ENCODE measurements around the genes ZNF341, MAP1LC3A and ACSS2.

DNA sequence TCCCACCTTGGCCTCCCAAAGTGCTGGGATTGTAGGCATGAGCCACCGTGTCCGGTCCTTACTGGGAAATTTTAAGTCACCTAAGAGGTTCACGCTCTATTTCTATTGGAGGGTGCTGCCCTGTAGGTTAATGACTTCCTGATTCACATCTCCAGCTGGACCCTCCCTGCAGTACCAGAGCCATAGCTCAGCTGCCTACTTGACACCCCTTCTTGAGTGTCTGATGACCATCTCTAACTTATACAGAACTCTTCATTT lies 741 bp upstream of the CDK5RAP1 start:
- PRO-cap: no peak

- PRO-cap: no peak
Observed at GRCh38 chr20:33409062-33409550, 7.8 kb upstream of the CDK5RAP1 start.

GRCh38 chr20:33554753-33555601 lies 65.1 kb downstream of the CBFA2T2 start:
- PRO-cap: no peak

DNA sequence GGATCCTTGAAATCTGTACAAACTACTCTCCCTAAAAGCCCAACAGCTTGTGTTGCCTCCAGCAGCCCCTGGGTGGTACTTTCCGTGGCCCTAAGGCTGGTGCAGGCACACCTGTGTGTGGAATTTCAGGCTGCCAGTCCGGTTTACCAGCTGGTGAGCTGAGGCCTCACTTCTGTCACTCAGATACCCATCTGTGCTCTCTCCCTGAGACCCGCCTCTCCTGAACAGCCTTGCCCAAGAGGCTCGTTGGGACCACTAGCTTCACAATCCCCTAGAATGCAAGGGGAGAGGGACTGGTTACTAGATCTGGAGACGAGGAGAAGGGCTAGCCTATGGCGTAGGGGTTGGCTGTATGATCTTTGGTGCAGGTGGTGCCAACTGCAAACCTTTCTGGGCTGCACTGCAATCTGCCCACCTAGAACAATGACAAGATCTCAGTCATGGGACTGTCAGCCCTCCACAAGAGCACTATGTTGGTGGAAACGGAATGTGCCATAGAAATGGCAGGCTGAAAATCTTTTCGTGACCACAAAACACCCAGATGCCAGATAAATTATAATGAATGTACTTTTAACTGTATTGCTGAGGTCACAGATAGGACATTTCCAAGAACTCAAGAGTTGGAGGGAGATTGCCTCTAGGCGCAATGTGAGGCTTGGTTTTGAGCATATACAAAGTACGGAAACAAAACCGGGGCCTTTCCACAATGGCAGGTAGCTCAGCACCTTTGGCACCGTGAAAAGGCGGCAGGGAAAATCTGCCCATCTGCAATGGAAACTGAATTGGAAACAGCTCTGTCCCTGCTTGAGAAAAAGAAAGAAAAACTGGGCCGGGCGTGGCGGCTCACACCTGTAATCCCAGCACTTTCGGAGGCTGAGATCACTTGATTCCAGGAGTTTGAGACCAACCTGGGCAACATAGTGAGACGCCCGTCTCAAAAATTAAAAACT lies 10.8 kb upstream of the C20orf144 start:
- PRO-cap: no peak

DNA sequence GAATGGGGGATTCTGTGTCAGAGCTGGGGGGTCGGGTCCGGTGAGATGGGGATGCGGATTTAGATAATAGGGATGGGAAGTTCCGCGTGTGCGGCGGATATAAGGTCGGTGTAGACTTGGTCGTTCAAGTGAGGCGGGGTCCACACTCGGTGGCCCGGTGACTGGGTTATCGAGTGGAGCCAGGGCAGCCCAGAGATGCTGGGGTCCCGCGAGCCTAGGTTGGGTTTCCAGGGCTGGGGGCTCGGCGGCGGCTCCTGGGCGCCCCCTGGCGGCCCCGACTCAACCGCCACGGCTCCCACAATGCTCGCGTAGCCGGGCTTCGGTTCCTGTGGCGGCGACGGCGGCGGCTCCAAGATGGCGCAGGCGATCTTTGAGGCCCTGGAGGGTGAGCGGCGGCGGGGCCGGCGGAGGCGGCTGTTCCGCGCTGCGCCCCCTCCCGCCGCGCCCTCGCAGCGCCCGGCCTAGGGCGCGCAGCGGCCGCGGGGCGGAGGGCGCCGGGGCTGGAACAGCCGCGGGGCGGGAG lies at the start of gene ZNF341:
Gene ZNF341 (plus strand): TSS at position 329 of the 523 bp plus-strand sequence.
- PRO-cap: bidirectional peak, plus-strand start at position 329 of the sequence, minus-strand start at position 372 of the sequence

GRCh38 chr20:33848227-33848712 lies 37.1 kb downstream of the CHMP4B start:
- PRO-cap: no peak

DNA sequence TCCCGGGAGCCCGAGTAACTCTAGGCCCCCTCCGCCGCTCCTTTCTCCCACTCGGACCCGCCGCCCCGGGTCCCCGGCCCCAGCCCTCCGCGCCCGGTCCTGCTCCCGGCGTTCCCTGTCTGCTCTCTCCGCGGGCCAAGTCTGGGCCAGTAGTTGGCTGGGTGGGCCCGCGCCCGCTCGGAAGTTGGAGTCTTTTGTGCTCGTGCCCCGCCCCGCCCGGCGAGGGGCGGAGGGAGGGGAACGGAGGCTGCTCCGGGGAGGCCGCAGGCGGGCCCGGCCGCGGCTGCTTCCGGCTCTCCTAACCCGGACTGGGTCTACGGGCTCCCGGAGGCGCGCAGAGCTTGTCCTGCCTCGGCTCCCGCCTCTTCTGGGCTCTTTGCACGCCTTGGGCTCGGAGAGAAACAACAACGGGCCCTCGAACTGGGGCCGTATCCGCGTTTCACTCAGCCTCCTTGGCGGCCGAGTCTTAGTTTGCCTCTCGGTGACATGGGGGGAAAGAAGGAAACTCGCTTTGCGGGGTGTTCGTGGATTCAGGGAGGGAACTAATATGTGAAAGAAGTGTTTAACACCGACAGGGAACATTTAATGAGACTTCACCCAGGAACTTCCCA lies 654 bp downstream of the RALY start:
- PRO-cap: bidirectional peak, plus-strand start at position 379 of the sequence, minus-strand start at position 151 of the sequence

DNA sequence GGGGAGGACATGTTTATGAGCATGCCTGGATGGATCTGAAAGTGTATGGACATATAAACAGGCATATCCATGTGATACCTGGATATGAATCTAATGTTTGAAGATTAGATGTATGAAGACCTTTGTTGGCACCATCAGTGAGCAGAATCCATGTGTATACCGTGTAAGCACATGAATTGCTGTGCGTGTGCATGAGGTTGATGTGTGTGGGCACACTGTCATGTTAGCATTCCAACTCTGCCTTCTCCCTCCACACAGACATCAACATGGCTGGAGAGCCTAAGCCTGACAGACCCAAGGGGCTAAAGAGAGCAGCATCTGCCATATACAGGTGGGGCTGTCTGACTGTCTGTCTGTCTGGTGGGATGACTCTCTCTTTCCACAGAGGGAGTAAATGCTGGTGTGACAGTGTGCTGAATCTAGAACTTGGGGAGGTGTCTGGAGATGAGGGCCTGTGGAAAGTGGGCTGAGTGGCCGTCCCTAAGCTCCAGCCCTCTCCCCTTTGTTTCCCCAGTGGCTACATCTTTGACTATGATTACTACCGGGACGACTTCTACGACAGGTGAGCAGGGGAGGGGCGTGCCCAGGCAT lies 38.6 kb downstream of the EIF2S2 start:
- PRO-cap: no peak

DNA sequence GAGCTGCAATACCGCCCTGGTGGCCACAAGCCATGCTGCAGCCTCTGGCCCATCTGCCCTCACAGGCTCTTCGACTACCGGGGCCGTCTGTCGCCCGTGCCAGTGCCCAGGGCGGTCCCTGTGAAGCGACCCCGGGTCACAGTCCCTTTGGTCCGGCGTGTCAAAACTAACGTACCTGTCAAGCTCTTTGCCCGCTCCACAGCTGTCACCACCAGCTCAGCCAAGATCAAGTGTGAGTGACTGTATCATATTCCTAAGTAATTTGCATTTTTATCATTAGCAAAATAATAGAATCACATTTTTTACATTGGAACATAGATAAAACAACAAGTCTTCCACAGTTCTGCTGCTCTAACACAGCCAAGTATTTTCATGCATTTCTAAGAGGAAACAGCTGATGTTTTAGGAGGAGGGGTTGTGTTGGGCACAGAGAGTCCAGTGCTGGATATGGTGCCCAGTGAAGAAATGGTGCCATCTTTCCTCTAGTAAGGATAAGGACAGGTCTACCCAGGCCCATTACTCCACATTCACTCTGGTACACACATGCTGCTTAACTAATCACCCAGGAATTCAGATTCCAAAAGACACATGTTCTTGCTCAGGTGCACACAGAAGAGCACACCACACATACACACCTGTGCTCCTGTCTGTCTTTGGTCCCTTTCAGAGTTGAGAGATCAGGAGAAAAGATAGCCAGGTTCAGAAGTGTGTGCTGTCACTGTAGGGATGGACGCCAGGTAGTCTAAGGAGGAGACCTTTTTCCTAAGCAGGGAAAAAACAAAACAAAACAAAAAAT lies 36.0 kb downstream of the EIF2S2 start:
- PRO-cap: no peak

DNA sequence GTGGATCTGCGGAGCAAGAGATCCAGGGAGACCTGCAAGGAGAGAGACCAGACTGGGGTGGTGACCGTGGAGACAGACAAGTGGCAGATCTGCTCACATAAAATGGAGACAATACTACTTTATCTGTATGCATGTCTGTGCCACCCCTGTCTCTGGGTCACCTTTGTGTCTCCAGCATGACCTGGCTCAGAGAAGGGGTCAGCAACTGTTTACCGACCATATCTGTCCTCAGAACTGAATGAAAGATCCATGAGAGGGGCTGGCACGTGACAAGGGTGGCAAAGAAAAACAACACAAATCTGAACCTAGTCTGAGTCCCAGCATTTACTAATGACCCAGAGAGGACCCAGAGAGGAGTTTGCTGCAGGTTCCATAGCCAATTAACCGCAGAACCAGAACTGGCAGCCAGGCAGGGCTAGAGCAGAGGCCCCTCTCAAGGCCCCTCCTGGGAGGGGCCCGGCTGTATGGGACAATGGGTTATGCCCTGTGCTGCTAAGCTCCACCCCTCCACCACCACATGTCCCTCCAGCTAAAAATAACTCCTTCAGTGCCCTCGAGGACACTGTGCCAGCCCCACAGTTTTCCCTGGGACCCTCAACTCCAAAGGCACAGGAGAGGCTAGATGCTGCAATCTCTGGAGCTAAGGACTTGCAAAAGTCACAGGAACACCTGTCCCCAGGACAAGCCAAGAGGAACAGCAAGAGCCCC lies 2.2 kb downstream of the AHCY start:
- PRO-cap: no peak

DNA sequence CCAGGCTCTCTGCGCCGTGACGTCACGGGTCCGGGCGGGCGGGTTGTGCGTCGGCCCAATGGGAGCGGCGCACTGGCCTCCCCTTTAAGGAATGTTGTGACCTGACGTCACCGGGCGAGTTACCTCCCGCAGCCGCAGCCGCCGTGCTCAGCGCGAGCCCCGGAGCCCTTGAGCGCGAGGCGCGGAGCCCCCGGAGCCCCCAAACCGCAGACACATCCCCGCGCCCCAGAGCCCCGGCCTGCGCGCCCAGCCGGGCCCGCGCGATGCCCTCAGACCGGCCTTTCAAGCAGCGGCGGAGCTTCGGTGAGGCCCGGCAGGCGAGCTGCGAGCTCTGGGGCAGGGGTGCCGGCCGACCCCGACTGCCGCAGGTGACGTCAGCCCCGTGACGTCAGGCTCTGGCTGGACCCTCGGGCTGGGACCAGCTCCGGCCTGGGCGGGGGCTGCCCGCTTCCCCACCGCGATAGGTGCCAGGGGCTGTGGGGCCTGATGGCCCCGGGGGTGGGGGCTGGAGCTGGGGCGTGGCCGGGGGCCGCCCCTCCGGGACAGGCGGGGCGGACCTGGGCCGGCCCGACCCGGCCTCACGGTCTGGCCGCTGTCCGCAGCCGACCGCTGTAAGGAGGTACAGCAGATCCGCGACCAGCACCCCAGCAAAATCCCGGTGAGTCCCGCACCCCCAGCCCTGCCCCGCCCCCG lies at the start of gene MAP1LC3A:
Gene MAP1LC3A (plus strand): TSS at position 113 of the 693 bp plus-strand sequence.
- PRO-cap: bidirectional peak, plus-strand start at position 117 of the sequence, minus-strand start outside the sequence

DNA sequence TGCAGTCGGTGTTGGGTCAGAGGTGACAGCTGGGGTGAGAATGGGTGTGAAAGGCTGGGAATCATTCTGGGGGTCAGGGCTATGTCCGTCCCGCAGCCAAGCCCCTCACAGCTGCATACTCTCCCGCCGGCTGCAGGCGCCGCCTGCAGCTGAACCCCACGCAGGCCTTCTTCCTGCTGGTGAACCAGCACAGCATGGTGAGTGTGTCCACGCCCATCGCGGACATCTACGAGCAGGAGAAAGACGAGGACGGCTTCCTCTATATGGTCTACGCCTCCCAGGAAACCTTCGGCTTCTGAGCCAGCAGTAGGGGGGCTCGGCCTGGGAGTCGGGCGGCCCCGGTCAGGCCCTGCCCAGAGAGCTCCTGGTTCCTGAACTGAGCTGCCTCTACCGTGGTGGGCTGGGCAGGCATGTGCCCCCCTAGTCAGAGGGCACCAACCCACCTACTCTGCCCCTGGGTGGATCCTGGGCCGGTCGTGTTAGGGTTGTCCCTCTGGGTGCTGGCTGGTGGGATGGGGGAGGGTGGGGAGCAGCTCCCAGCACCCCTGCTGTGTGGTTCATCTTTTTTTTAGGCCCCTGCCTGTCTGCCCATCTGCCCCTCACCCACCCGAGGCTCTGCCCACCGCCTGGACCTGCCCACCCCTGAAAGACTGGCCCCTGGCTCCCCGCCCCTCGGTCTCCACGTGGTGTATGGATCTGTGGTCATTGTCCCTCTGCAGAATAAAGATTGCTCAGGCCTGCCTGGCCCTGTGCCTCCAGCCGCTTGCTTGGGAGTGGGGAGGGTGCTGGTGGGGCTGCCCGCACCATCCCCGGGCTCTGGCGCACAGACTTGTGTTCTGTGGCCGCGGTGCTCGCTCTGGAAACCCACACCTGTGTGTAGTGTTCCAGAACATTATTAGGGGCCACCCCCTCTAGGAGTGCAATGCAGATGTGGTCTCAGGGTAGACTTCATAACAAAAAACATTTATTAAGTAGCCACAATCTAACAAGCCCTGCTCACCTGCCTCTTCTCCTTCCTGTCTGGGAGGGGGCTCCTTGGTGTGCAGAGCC lies 1.4 kb downstream of the MAP1LC3A start:
- PRO-cap: no peak

DNA sequence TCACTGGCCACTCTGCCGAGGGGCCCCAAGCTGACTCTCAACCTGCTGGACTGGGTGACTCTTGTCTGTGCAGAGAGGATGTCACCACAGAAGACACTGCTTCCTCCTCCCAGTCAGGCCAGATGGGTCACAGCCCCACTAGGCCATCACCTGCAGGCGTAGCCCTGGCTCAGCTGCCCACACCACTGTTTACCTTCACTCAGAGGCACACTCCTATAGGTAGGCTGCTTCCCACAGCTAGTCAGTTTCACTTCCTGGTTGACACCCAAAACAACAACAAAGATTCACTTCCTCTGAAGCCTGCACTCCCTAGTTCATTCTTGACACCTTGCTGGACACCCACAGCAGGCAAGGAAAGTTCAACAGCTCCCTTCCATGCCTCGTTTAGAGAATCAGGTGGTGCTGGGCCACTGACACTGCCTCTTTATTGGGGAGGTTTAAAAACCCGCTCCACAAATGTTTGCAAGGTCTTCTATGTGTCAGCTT lies 21.8 kb downstream of the MAP1LC3A start:
- PRO-cap: no peak

GRCh38 chr20:34715359-34715702 lies 11.2 kb downstream of the TP53INP2 start:
- PRO-cap: no peak

DNA sequence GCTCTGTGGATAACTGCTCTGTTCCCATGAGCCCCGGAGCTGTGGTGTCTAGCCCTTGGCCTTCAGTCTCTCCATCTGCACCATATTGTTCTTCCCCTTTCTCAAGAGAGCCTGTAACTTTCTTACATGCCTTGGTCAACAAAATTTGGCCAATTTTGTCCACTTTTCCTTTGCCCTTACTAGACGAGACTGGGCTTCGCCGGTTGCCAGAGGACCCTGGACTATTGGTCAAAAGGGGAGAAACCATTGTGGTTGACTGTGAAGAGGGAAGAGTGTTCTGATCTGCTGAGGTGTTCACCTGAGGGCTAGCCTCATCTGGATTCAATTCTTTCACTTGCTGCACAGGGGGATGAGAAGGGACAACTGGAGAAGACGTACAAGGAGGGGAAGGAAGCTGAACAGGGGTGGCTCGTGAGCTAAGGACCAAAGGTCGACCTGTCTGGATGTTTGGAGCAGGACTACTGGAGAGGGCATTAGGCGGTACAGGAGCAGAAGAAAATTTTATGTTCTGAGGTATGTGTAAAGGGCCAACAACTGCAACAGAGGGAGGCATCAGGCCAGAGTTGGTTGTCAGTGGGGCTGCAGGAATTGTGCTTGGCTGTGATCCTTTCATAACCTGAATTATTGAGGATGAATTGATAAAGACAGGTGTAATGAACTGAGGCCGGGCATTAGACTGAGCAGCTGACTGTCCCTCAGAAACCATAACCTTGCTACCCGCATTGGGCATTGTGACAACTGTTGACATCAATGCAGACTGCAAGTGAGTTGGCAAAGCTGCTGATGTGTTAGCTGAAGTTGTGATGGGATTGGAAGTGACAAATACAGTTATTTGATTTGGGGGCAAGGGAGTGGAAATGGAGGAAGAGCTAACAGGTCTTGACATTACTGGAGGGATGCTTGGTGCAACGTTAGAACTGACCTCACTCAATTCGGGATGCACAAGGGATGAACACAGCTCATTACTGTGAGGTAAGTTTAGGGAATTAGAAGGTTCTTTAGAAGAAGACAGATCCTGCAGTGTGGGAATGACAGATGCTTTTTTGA lies 36.8 kb downstream of the TP53INP2 start:
- PRO-cap: no peak

DNA sequence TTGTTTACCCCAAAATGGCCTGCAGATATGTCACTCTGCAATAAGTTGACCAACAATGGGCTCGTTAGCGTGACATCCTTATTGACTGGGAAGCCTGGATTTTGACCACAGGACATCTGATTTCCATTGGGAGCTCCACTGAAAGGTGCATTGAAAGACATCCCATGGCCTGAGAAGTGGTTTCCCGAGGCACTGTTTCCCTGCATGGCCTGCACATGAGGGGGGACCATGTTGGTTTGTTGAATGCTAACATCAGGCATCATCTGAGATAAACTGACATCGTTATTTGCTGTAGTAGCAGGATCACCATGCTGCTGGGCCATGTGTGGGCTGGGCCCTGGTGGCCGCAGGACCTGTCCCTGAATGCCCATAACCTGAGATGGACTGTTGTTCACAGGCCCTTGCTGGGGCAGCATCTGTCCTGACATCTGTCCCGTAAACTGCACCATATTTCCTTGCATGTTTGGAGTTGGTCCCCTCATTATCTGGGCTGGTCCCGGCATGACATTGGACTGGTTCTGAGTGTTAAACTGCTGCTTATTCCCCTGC lies 45.4 kb downstream of the TP53INP2 start:
- PRO-cap: no peak

- PRO-cap: no peak
Observed at GRCh38 chr20:34804913-34805530, 20.4 kb downstream of the NCOA6 start.

GRCh38 chr20:34821967-34822717 lies 3.3 kb downstream of the NCOA6 start:
- PRO-cap: no peak

GRCh38 chr20:34861631-34862105 lies 11.0 kb downstream of the GGT7 start:
- PRO-cap: no peak

DNA sequence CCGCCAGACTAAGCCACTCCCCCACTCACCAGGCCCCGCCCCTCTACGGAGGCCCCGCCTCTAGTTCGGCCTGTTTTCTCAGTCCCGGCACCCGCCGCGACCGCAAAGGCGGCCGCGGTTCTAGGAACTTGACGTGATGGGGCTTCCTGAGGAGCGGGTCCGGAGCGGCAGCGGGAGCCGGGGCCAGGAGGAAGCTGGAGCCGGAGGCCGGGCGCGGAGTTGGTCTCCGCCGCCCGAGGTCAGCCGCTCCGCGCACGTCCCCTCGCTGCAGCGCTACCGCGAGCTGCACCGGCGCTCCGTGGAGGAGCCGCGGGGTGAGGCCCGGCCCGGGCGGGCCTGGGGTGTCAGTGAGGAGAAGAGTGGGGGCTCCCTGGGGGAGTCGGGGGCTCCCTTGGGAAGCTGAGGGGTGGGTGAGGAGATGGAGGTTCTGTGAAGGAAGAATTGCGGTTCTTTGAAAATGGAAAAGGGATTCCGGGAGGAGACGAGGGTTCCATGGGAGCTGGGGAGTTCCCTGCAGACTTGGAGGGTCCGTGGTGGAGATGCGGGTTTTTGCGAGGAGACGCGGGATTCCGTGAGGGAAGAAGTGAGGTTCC lies at the start of gene ACSS2:
Gene ACSS2 (plus strand): TSS at position 103 of the 593 bp plus-strand sequence.
- PRO-cap: bidirectional peak, plus-strand start at position 105 of the sequence, minus-strand start outside the sequence

All from osteocyte (in vitro differentiated cells).